ENCODE measurements around a stretch of chr4.

DNA sequence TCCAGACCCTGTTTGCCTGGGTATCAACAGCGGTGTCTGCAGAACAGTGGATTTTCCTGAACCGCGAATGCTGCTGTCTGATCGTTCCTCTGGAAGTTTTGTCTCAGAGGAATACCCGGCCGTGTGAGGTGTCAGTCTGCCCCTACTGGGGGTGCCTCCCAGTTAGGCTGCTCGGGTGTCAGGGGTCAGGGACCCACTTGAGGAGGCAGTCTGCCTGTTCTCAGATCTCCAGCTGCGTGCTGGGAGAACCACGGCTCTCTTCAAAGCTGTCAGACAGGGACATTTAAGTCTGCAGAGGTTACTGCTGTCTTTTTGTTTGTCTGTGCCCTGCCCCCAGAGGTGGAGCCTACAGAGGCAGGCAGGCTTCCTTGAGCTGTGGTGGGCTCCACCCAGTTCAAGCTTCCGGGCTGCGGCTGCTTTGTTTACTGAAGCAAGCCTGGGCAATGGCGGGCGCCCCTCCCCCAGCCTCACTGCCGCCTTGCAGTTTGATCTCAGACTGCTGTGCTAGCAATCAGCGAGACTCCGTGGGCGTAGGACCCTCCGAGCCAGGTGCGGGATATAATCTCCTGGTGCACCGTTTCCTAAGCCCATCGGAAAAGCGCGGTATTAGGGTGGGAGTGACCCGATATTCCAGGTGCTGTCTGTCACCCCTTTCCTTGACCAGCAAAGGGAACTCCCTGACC, 22.2 kb downstream of the SPATA5 start:
- PRO-cap, result no peak
- RAMPAGE, long total RNA, 3 experiments, result no peak in any of the 3 experiments

- PRO-cap, result no peak
- RAMPAGE, long total RNA, 3 experiments, result no peak in any of the 3 experiments
Measured at GRCh38 chr4:123343415-123344227, 53.0 kb upstream of the SPRY1 start.

DNA sequence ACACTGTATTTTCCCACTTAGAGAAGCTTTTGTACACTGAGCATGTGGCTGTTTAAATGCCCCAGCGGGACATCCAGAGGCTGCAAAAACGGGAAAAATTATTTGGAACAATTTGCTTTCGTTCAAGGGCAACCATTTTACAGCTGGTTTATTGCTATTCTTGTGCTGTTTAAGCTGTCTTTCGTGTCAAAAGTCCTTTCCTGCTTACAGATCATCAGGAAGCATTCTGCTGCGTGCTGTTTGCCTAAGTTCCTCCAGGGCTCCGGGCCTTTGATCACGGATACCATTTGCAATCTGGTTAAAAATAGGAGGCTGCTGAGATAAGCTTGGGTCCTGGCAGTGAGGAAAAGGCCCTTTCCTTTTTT, 460.5 kb downstream of the SPRY1 start:
- PRO-cap, result no peak
- RAMPAGE, long total RNA, 3 experiments, result no peak in any of the 3 experiments

- PRO-cap, result bidirectional peak, plus-strand start at chr4:124712915, minus-strand start at chr4:124712702
- RAMPAGE, long total RNA, 3 experiments, result no peak in any of the 3 experiments
Measured at GRCh38 chr4:124712800-124713169, 253 bp upstream of the ANKRD50 start.

DNA sequence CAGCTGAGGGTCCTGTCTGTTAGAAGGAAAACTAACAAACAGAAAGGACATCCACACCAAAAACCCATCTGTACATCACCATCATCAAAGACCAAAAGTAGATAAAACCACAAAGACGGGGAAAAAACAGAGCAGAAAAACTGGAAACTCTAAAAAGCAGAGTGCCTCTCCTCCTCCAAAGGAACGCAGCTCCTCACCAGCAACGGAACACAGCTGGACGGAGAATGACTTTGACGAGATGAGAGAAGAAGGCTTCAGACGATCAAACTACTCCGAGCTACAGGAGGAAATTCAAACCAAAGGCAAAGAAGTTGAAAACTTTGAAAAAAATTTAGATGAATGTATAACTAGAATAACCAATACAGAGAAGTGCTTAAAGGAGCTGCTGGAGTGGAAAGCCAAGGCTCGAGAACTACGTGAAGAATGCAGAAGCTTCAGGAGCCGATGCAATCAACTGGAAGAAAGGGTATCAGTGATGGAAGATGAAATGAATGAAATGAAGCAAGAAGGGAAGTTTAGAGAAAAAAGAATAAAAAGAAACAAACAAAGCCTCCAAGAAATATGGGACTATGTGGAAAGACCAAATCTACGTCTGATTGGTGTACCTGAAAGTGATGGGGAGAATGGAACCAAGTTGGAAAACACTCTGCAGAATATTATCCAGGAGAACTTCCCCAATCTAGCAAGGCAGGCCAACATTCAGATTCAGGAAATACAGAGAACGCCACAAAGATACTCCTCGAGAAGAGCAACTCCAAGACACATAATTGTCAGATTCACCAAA, 45.0 kb downstream of the INTU start:
- PRO-cap, result no peak
- RAMPAGE, long total RNA, 3 experiments, result start-site peak on the plus strand in 1 of 3 experiments, centred at position 358 of the sequence, 14 reads per replicate

DNA sequence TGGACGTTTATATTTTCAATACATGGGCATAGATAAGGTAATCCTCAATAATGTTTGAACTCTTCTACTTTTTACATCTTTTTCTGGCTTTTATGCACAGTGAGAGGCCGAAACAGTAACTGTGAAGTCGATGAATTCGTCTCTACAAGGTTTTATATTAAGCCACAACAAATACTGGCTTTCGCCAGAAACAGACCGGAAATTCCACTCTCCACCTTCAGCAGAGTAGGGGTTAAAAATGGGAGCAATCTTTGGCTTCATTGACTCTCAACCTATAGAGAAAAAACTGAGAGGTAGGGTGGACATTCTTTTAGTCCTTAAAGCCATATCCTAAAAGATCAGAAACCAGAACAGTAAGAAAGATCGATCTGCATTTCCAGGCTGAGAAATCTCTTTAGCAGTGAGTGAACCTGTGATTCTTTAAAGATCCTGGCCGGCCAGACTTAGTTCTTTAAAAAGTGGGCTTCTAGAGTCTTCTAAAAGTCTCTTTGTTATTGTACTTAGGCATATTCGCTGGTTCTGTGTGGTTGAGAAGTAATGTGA, 1.9 kb downstream of the HSPA4L start:
- PRO-cap, result no peak
- RAMPAGE, long total RNA, 3 experiments, result no peak in any of the 3 experiments

DNA sequence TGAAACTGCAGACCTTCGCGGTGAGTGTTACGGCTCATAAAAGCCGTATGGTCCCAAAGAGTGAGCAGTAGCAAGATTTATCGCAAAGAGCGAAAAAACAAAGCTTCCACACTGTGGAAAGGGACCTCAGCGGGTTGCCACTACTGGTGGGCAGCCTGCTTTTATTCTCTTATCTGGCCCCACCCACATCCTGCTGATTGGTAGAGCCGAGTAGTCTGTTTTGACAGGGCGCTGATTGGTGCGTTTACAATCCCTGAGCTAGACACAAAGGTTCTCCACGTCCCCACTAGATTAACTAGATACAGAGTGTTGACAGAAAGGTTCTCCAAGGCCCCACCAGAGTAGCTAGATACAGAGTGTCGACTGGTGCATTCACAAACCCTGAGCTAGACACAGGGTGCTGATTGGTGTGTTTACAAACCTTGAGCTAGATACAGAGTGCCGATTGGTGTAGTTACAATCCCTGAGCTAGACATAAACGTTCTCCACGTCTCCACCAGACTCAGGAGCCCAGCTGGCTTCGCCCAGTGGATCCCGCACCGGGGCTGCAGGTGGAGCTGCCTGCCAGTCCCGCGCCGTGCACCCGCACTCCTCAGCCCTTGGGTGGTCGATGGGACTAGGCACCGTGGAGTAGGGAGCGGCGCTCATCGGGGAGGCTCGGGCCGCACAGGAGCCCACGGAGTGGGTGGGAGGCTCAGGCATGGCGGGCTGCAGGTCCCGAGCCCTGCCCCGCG, 1.2 kb downstream of the MFSD8 start:
- PRO-cap, result no peak
- RAMPAGE, long total RNA, 3 experiments, result no peak in any of the 3 experiments

DNA sequence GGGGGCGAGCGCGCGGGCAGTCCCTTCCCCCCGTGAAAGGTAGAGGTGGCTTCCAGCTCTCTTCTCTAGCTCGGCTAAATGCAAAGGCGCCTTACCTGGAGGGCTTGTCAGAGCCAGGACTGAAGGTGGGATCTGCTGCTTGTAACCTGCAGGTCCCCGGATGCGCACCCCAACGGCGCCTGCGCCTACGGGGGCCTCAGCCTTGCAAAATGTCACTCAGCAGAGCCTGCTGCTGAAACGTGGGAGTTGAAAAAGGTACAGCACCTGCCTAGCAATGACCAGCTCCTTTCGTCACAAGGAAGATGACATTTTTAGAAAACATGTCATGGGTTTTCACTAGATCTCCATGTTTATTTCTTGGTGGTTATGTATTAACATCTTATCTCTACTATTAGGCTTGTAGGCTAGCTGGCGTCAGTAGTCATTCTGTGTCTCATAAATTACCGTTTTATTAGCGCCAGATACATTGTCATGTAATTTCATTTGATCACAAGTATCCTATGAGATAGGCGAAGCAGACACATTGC, 659 bp downstream of the ABHD18 start:
- PRO-cap, result no peak
- RAMPAGE, long total RNA, 3 experiments, result no peak in any of the 3 experiments

DNA sequence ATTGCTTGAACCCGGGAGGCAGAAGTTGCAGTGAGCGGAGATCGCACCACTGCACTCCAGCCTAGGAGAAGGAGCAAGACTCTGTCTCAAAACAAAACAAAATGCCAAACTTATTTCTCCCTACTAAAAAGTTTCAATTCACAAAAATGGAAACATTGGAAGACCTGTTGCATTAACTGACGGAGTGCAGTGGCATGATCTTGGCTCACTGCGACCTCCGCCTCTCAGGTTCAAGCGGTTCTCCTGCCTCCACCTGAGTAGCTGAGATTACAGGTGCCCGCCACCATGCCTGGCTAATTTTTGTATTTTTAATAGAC, 23.9 kb upstream of the LARP1B start:
- PRO-cap, result no peak
- RAMPAGE, long total RNA, 3 experiments, result no peak in any of the 3 experiments

- PRO-cap, result no peak
- RAMPAGE, long total RNA, 3 experiments, result no peak in any of the 3 experiments
Measured at GRCh38 chr4:128454433-128455024, 166.9 kb upstream of the PGRMC2 start.

- PRO-cap, result no peak
- RAMPAGE, long total RNA, 3 experiments, result no peak in any of the 3 experiments
Measured at GRCh38 chr4:128529049-128529456, 241.4 kb upstream of the PGRMC2 start.

- PRO-cap, result no peak
- RAMPAGE, long total RNA, 3 experiments, result no peak in any of the 3 experiments
Measured at GRCh38 chr4:128634969-128635925, 174.3 kb upstream of the JADE1 start.

- PRO-cap, result no peak
- RAMPAGE, long total RNA, 3 experiments, result no peak in any of the 3 experiments
Measured at GRCh38 chr4:128741693-128742249, 67.7 kb upstream of the JADE1 start.

DNA sequence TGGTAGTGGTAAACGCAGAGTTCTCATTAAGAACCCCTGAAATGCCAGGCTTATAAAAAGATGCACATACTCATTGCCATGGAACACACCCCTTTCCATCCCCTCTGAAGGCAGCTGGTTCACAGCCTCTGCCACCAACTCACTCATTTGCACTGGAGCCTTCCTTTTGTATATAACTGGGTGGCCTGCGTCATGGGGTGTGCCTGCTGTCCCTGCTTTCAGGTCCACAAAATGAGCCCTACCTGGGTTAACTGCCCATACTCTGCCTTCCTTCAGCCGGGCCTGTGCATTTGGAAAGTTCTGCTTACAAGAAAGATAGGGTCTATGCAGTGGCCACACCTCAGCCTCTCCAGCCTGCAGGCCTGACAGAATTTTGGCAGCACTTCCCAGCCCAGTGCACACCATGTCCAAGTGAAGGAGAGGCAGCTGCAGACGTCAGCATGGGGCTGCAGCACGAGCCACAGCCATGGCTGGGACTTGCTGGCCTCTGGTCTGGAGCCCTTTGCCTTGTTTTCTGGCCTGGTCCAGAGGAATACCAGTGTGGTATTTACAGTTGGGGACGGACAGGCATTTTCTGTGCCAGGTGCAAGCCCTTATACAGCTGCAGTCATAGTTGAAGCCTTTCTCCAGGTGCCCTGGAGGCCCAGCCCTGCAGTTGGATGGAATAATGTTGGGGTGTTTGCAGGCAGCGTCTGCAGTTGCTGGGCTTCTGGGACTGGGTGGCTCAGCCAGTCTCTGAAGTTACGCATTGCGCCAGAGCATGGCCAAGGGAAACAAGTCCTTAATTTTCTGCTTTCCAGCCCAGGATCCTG, 26.0 kb downstream of the JADE1 start:
- PRO-cap, result no peak
- RAMPAGE, long total RNA, 3 experiments, result no peak in any of the 3 experiments

DNA sequence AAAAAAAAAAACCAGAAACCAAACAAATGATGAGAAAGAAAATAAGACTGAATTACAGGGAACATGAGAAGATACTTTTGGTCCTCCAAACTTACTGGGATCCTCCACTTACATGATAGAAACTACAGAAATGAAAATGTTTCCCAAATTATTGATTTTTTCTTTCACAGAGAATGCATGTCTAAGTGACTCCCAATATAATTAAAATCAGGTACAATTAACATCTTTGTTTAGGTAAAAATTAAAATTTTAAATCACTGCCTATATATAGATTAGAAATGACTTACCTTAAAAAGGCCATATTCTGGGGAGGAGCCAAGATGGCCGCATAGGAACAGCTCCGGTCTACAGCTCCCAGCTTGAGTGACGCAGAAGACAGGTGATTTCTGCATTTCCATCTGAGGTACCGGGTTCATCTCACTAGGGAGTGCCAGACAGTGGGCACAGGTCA, 757.7 kb downstream of the C4orf33 start:
- PRO-cap, result no peak
- RAMPAGE, long total RNA, 3 experiments, result no peak in any of the 3 experiments

GRCh38 chr4:130028621-130028977, 932.6 kb downstream of the C4orf33 start:
- PRO-cap, result no peak
- RAMPAGE, long total RNA, 3 experiments, result no peak in any of the 3 experiments

- PRO-cap, result no peak
- RAMPAGE, long total RNA, 3 experiments, result no peak in any of the 3 experiments
Measured at GRCh38 chr4:132227351-132227643, 921.8 kb upstream of the PCDH10 start.

GRCh38 chr4:133146333-133146912, 2.7 kb upstream of the PCDH10 start:
- PRO-cap, result no peak
- RAMPAGE, long total RNA, 3 experiments, result no peak in any of the 3 experiments

GRCh38 chr4:133146913-133147216, 2.2 kb upstream of the PCDH10 start:
- PRO-cap, result no peak
- RAMPAGE, long total RNA, 3 experiments, result no peak in any of the 3 experiments

DNA sequence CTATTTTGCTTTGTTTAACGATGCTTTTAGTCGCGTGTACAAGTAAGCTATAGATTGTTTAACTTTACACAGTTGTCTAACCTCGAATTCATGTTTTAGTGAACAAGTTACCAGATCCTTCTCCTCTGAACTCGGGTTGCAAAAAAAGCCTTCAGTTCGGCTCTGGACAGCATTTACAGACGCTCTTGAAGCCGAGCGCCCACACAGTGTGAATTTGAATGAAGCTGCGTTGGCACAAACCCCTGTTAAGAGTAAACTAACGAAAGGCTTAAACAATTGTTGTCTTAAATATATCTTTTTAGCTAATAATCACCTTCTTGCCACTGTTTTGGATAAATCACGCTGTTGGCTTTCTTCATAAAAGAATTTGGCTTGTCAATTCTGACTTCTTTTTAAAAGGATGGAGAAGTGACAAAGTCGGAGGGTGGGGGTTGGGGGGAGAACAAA, 4.1 kb downstream of the PCDH10 start:
- PRO-cap, result no peak
- RAMPAGE, long total RNA, 3 experiments, result no peak in any of the 3 experiments

Measured in tibial nerve (tissue), 3 donors.